OCI-LY7 (cell line): ENCODE measurements around the genes HSD17B13 and PKD2.

DNA sequence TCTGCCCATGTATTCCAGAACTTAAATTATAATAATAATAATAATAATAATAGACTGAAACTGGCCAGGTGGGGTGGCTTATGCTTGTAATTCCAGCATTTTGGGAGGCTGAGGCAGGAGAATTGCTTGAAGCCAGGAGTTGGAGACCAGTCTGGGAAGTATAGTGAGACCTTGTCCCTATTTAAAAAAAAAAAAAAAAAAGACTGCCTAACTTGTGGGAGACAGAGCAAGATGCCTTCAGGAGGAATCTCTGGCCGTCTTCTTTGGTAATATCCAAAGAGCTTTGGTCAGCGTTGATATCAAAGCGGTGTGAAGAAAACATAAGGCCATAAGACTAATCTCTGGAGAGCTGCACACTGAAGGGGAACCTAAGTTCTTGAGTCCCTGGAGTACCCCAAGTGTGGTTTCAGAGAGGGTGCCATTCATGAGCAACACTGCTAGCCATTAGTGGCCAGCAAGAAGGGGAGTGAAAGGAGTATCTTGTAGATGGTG, 55.4 kb downstream of the AFF1 start:
- PRO-cap = no peak
- RAMPAGE, long total RNA = no peak

GRCh38 chr4:87012681-87013276, 78.0 kb downstream of the AFF1 start:
- PRO-cap = no peak
- RAMPAGE, long total RNA = no peak

DNA sequence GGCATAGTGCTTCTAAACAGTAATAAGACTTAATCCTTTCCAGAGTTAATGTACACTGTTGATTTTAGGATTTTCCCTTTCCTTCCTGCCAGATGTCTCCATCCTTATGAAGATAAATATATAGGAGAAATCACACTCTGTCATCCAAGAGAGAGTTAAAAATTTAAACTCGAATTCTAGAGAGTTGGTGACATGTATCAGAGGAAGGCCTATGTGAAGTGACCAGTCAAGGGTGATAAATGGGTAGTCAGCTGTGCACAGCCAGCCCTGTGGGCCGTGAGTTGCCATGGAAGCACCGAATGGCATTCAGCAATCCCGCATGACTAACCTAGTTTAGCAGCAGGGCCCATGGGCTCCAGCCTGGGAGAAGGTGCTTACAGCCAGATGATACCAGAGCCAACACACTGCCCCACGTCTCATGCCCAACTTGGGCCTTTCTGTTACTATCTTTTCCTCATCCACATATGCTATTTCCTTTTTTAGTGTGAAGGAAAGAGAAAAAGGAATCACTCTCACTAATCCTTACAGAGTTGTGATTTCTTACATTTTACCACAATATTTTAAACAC, 104.0 kb downstream of the AFF1 start:
- PRO-cap = no peak
- RAMPAGE, long total RNA = no peak

DNA sequence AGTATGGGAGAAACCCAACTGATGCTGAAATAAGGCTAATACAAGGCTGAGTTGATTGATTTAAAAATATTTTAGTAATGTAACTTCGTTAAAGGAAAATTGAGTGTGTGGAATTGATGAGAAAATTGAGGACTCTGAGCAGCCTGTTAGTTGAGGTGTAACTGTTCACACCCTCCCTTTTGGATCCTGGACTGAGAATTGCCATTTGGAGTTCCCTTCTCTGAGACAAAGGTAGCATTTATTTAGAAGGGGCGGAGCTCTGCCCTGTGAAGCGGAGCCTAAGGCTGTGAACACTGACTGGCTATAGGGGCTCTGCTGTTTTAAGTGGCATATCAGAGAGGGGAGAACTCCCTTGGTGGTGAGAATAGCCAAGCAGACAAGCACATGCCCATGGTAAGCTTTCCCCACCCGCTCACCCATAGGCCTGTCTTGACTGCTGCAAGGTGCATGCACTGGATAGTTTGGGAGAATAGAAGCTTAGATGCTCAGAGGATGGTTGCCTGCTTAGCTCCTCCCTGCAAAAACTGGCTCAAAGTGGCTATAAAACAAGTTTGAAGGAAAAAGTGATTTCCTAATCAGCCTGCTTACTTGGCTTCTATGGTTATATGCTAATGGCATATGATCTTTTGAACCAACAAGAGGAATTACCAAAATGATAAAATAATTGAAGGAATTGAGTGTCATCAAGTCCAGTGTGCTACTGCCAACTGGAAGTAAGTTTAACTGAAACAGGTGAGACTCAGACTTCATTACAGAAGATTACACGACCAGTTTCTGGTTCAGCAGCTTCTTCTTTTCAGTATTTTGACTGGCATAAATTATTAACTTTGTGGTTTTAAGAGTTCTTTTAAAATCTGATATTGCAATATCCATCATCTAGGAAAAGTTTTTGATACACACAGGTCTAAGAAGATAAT, 108.3 kb downstream of the AFF1 start:
- PRO-cap = no peak
- RAMPAGE, long total RNA = no peak

- PRO-cap = no peak
- RAMPAGE, long total RNA = no peak
Measured at GRCh38 chr4:87064777-87065463, 130.1 kb downstream of the AFF1 start.

DNA sequence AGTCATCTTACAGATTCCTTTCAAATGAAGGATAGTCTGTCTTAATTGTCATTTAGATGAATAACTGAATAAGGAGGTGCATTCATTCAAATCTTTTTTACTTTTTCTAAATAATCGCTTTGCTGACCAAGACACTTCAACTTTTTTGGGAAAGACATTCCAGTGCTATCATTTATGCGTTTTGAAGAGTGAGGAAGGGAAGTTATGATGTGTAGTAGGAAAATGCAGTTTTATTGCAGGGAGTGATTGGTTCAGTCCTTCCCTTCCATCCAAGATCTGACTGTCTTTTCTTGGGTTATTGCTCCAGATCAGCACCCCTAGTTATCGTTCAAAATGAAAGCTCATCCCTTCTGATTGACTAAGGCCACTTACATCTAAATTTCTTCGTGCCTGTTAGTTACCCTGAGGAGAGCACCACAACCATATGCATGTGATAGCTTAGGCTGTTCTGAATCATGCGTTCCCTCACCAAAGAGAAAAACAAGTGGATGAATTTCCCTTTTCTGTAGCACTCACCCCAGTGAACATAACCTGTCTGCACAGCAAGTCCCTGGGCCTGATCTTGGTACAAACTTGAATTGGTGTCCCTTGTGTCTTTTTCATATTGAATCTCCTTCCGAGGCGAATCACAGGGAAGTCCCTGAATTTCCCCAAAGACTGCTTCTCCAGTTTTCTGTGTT, 100.6 kb downstream of the KLHL8 start:
- PRO-cap = no peak
- RAMPAGE, long total RNA = no peak

DNA sequence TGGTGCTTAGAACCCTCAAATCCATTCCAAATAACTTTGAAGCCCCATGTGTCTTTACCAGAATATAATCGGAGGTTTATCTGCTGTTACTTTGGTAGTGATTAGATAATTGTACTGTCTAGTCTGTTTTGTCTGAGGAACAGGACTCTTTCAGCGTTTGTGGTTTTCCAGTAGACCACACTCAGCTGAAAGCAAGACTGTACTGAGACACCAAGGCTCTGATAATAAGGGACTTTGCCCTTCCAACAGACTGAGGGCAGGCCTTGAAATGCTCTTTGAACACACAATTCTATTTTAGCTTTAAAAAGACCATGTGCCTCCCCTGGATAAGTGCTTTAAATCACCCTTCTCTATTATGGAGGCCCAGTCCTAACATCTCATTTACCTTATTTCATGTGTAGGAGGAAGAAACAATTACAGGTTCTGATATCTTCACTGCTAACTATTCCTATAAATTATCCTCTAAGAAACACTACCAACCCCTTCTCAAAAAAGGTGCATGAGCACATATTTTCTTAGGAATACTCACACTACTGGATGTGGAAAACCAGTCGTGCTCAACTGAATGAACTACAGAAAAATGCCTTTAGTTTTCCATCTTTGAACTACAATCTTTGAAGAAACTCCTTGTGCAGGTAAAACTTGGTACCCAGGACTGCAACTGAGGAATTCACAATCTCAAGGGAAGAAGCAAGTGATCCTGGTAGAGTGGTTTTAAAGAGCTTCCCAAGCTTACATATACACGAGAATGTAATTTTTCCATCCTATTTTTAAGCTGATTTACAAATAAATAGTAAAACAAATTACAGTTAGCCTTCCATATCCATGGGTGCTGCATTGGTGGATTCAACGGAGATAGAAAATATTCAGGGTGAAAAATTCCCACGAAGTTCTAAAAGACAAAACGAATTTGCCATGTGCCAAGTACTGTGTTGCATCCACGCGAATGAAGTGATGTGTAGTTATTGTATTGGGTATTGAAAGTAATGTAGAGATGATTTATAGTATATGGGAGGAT, 75.8 kb downstream of the KLHL8 start:
- PRO-cap = no peak
- RAMPAGE, long total RNA = no peak

- PRO-cap = no peak
- RAMPAGE, long total RNA = no peak
Measured at GRCh38 chr4:87278260-87278800, 44.4 kb downstream of the HSD17B13 start.

- PRO-cap = no peak
- RAMPAGE, long total RNA = no peak
Measured at GRCh38 chr4:87322515-87323292, at the start of gene HSD17B13. Gene HSD17B13, minus strand, starts transcription at chr4:87322882.

DNA sequence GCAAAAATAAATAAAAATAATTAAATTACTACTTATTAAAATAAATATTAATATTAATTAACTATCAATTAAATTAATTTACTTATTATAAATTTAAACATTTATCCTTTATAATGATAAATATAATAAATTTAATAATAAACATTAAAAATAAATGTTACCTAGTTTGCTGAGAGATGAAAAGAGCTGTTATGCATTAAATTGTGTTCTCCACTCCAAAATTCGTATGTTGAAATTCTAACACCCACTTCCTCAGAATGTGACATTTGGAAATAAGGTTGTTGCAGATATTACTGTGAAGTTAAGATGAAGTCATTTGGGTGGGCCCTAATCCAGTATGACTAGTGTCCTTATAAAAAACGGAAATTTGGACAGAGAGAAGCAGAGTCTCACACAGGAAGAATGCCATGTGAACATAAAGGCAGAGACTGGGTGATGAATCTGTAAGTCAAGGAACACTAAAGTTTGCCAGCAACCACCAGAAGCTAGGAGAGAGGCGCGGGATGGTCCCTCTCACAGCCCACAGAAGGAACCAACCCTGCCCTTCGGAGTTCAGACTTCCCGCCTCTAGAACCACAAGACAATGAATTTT, 67.1 kb upstream of the IBSP start:
- PRO-cap = no peak
- RAMPAGE, long total RNA = no peak

DNA sequence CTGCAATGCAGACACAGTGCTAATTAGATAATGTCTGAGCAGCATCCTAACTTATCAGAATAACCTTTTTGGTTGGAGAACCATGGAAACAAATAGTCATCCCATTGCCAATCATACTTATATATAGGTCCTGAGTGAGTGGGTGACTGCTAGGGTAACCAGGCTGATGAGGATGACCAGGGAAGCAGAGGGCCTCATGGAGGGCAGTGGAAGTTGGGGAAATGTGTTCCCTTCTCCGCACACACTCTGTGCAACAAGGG, 2.6 kb downstream of the MEPE start:
- PRO-cap = no peak
- RAMPAGE, long total RNA = no peak

- PRO-cap = no peak
- RAMPAGE, long total RNA = no peak
Measured at GRCh38 chr4:87857596-87858192, 24.9 kb downstream of the MEPE start.

DNA sequence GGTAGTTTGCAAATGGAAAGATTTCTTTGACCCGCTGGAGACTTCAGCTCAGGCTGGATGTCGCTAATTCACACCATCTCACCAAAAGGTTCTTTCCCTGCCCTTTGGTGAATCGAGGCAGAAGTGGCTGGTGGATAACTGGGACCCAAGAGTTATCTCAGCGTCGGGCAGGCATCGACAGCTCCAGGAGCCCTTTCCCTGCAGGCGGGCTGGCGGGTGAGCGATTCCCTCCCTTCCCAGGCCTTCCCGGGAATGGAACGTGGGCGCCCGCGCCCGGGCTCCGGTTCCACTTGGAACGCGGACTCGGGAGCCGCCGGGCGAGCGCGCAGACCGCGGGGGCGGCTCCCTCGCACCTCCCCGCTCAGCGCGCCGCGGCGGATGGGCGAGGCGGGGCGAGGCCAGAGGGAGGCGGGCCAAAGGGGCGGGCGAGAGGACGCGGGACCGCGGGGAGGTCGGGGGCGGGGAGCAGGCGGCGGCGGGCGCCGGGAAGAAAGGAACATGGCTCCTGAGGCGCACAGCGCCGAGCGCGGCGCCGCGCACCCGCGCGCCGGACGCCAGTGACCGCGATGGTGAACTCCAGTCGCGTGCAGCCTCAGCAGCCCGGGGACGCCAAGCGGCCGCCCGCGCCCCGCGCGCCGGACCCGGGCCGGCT, at the start of gene PKD2:
Gene PKD2, plus strand, starts transcription at position 468 of the 652 bp plus-strand sequence.
- PRO-cap = unidirectional peak, plus-strand start at position 468 of the sequence
- RAMPAGE, long total RNA = no peak

DNA sequence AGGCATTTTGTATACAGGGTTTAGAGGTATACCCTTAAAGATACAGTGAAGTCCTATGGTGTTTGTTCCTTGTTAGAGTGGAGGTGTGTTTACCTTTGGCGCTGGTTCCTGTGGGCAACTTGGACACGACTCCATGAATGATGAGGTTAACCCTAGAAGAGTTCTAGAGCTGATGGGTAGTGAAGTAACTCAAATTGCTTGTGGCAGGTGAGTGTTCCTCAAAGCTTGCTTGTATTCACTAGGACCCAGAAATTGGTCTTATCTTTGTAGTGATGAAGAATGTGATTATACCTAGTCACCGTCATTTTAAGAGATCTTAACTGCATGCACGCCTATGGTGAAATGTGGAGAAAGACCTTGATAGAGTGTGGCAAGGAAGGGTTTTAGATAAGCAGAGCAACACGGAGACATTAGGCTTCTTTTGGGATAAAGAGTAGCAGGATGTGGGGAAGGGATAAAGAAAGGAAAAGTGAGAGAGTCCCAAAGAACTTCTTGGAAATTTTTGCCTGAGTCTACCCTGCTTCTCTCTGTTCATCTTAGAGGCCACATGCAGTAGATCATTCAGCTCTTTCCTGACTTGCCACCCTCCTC, 42.4 kb downstream of the NAP1L5 start:
- PRO-cap = no peak
- RAMPAGE, long total RNA = no peak

DNA sequence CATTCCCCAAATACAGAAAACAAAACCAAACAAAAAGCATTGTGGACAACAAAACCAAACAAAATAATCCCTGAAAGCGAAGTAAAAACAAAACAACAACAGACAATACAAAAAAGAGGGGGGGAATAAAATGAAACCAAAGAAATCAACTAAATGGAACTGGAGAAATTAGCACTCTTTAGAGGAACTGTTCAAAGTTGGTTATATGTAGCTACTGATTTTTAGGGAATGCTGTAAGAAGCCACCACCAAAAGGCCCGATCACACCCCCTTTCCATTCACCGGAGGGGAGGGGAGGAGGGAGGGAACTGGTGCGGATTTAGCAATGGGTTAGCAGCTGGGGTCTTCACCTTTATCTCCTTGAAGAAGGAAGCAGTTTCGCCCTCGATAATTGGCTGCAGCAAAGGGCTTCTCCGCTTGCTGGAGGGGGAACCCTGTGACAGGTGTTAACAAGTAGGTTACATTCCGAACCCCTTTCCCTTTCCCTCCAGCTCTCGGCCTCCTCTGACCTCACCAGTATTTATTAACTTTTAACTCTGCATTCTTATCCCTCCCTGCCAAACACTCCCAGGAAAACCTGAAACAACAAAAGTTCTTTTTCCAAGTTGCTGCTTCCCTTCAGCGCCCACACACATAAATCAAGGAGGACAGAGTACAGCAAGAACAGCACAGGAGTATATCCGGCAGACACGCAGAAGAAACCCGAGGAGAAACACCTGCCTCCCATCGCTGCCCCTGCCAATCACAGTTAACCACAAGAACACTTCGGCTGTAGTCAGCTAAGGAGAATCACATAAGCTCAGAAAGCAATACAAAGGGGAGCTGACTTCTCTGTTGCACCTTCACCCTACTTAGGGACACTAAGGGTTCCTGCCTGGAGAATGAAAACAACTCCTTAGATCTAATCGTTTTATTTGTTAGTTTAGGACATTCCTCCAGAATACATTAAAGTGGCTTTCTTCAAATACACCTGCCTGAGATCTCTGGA, 39.8 kb upstream of the NAP1L5 start:
- PRO-cap = no peak
- RAMPAGE, long total RNA = no peak

- PRO-cap = no peak
- RAMPAGE, long total RNA = no peak
Measured at GRCh38 chr4:88835063-88835515, 137.5 kb upstream of the NAP1L5 start.

- PRO-cap = no peak
- RAMPAGE, long total RNA = no peak
Measured at GRCh38 chr4:89291147-89291488, 16.5 kb downstream of the GPRIN3 start.

DNA sequence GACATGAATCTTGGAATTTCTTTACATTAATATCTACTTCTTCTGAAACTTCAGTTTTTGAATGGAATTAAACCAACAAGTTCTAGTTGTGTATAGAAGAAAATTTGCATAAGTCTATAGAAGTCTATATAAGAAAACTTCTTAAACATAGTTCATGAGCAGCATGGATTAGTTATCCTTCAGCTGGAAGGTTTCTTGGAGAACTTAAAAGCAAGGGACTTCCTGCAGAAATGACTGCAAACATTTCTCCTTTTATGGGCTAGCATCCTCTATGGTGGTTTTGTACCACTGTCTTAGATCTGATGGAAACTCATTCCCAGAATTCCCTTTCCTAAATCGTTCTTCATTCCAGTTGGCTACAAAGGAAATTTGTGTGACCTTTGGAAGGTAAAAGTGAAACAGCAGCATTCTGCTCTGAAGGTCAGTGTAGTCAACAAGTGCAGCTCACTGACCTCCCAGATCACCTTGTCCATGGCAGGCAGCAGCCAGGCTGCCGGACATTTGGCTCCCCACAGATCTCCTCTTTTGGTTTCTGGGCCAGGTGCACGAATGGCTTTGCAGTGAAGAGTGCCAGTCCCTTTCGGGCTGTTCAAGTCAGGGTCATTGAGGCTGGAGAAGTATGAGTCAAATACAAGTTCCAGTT, 14.5 kb downstream of the GPRIN3 start:
- PRO-cap = no peak
- RAMPAGE, long total RNA = no peak

DNA sequence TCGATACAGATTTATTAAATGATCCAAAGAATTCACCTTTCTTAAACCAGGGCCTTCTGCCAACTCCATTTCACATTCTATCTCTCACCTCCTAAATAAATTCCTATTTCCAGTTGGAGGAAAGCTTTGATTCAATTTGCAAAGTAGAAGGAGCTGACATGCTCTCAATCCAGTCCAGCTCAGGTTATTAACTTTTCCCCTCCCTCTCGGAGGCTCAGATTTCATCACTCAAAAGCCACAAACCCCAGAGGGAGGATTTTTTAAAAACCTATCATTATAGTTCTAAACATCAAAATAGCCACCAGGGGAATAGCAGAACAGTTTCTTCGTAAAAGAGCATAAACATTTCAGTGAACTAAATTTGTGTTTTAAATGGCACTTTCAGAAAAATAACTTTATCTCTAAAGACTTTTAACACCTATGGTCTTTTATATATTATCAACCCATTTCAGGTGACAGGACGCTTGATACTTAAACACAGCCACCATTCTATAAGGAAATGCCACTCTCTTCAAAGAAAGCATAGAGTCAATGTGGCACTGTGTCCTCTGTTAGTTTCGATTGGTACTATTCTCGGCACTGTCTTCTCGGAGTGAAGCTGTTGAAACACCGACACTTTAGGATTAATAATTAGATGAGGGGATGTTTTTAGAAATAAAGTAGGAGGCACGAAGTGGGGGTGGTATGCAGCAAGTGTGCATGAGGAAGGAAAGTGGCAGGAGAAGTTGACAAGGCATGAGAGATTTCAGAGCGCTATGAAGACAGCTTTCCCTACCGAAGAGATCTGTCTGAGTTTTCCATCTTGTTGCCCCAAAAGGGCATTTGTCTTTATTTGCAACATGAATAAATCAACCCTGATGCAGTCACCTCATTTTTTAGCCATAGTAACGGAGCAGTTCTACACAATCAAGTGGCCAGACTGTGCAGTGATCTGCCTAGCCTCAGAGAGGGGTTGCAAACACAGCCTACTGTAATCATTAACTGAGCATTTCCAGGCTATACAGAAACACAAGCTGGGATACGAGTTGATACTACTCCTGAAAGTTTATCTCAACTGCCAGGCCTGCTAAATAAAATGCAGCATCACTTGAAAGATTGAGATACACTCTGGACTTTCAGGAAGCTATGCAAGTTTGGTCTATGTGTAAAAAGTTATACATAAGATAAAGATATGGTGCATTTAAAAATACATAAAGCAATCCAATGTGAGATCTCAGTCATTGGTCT, 8.5 kb downstream of the GPRIN3 start:
- PRO-cap = bidirectional peak, plus-strand start at position 292 of the sequence, minus-strand start at position 189 of the sequence; unidirectional peak, plus-strand start at position 554 of the sequence
- RAMPAGE, long total RNA = no peak

DNA sequence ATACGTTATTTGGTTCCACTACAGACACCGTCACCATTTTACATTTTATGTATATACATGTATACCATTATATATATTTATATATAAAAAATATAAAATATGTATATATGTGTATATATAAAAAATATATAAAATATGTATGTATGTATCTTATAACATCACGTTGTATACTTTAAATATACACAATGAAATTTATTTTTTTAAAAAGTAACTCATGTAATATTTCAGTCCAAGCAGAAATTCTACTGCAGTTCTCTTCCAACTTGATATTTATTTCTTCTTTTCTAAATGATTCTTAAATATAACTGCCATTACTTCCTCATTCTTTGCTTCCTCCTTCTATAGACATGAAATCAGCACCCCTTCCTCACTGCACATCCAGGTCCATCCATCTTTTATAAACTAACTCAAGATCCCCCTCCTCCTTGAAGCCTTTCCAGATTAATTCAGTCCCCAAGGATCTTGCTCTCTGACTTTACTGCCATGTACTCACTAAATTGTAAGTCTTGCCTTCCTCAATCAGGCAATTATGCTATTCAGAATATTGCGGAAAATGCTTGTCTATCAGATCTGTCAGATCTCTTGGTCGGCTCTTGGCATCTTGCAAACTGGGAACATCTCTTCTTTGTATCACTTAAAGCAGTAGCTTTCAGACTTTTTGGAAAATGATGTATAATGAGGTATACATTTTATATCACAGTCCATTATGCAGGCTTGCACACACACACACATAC, 3.7 kb downstream of the GPRIN3 start:
- PRO-cap = no peak
- RAMPAGE, long total RNA = no peak